ENCODE measurements around the genes ZNRF3 and EMID1.

DNA sequence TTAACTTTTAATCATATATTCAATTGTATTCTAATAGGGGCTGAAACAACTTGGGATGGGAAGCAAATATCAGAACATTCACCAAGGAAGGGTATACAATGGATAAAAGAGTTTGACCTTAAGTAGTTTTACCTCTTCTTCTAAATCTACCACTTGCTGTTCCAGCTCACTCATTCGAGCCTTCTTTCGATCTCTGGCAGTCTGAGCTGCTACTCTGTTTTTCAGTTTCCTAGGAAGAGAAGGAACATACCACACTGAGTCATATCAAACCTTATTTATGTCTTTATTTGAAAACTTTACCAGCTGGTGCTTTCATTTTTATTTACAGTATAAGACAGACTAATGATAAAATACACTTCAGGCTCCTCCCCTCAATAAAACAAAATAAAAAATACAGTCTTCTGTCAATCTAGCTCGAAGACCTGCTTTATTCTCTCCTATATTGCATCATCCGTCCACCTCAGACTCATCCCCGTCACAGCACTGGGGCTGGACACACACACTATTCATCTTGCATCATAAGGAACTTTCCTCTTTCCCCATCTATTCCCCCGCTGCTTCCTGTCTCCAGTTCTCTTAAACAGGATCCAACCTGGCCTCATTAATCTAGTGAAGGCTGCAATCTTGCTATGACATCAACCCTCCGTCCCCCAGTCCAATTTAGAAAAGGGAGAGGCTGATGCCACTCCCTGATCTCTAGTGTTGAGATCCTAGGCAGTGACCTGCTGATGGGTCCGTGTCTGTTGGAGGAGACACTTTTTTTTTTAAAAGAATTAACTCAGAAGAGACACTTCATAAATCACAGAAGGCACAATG, 26.6 kb downstream of the CCDC117 start:
- RAMPAGE, total RNA: no peak

- RAMPAGE, total RNA: no peak
These were observed at the start of gene ZNRF3 for GRCh38 chr22:28883403-28884275. Gene ZNRF3 (plus strand): TSS chr22:28883572.

DNA sequence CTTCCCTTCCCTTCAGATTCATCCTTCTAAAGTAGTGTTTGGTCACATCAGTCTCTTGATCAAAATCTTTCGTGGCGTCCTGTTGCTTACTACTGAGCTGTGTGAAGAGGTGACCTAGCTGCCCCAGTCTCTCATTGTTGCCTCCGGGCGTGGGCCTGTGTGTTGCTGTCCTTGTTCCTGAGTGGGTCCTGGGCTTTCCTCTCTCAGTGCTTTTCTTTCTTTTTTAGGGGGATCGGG, 13.6 kb downstream of the ZNRF3 start:
- RAMPAGE, total RNA: no peak

DNA sequence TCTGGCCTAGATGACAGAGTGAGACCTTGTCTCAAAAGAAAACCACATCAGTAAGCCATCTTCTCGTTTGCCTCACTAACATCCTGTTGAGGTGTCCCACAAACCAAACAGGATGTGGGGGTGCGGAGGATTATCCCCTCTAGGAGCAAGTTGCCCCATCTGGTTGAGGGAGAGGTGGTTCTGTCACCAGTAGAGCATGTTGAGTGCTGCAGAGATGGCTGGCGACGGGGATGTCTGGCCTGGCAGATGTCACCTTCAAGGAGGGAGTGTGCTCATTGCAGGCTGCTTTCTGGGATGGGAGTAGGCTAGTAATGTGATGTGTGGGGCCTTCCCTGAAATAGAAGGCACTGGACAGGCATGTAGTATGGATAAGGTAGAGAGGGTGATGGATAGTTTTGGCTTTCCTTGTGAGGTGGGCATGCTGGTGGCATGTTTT, 72.5 kb downstream of the ZNRF3 start:
- RAMPAGE, total RNA: no peak

DNA sequence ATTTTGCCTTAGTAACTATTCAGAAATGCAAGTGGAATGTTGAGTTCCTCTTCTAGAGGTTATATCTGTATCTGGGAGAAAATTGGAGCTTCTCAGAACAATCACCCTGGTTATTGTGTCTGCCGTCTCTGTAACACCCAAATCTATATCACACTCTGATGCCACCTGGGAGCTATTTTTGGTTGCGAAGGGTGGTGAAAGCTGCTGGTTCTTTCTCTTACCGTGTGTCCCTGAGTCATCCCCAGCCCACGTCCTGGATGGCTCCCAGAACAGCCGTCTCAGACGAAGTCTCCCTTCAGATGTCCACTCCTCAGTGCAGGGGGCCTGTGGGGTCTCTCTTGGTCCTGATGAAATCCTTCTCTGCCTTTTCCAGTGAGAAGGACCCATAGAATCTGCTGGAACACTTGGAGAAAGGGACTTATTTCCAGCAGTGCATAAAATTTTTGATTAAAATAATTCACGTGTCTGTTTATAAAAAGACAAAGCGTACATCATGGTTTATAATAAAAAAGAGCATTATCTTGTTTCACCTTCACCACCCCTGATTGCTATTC, 83.4 kb downstream of the C22orf31 start:
- RAMPAGE, total RNA: no peak

DNA sequence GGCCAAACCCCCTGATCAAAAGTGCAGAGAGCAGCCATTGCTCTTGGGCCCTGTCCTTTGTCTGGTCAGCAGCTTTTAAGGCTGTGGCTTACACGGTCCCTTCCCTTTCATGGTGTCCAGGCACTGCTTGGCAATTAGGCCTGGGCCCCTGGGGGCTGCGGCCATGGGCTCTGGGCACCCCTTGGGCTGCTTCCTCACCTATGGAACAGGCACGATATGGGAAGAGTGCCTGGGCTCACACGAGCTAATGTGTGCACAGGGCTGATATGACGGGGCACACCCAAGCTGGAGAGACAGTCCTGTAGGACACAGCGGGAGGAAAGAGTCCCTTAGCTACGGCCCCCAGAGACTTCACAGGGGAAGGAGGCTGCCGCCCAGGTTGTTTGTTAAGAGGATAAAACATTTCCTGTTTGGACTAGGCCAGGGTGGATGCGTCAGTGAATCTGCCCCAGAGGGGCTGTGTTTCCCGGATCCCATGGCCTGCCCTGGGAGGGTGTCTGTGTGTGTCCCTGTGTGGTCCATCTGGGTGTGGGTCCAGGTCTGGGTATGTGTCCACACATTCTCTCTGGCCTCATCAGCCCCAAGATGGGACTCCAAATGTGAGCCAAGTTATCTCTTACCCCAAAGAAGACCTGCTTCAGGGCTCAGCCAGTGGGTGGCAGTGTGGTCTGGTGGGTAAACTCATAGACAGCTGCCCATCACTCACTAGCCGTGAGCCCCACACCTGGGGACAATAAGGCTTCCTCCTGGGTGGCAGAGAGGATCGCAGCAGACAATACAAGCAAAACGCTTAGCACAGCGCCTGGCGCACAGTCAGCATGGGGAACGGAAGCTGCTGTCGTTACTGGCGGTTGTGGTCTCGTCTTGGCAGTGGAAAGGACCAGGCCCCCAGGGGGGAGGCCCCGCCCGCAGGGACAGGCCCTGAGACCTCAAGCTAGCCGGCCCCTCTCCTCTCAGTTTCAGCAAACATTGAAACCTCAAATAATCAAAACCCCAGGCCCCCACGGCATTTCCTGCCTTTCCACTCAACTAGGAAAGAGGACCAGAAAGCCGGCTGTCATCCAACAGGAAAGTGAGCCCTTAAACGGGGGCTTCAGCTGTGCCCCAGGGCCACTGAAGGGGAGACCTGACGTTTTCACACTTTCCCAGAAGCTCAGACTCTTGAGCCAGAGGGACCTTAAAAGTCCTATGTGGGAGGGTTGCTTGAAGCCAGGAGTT, 3.2 kb upstream of the EMID1 start:
- RAMPAGE, total RNA: no peak

GRCh38 chr22:29205618-29206572, at the start of gene EMID1:
Gene EMID1 (plus strand): TSS chr22:29205896.
- RAMPAGE, total RNA: no peak

- RAMPAGE, total RNA: no peak
These were observed 16.1 kb downstream of the ZMAT5 start for GRCh38 chr22:29750702-29751040.

DNA sequence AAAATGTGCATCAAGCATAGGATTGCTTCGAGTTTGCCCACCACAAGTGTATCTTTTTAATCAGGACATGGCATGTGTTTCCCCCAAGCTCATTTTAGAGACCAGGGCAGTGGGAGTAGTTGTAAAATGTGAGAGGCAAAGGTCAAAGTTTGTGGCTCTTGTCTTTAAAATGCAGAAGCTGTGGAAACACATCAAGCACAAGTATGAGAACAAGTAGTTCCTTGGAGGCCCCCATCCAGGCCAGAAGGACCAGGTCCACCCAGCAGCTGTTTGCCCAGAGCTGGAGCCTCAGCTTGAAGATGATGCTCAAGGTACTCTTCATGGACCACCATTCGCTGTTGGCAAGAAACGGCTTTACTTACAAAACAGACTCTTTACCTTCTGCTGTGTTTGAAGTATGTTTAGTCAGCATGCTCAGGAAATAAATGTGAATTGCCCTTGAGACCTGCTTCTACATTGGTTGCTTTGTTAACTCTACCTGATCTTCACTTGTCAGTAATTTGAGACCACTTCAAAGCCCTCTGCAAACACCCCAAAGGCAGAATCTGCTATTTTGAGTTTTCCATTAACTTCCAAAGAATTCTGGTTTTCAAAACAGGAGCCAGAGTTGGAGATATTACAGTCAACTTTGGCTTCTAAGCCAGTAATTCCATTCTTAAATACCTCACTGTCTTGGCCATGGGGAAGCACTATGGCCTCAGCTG, 2.5 kb downstream of the UQCR10 start:
- RAMPAGE, total RNA: no peak

GRCh38 chr22:29793286-29793885, 26.2 kb downstream of the UQCR10 start:
- RAMPAGE, total RNA: no peak

GRCh38 chr22:30038091-30038808, 42.0 kb upstream of the HORMAD2 start:
- RAMPAGE, total RNA: no peak

GRCh38 chr22:30216455-30217212, 29.9 kb downstream of the LIF start:
- RAMPAGE, total RNA: no peak

DNA sequence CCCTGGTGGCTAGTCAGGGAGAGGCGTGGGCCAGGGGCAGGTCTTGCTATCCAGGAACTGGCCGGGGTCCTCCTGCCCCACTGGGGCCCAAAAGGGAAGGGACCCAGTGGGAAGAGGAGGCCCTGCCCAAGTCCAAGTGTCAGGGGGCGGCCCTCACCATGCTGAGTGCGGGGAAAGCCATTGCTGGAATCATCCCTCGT, 2.4 kb downstream of the CASTOR1 start:
- RAMPAGE, total RNA: no peak

GRCh38 chr22:30287864-30288422, 1.4 kb downstream of the CASTOR1 start:
- RAMPAGE, total RNA: no peak

- RAMPAGE, total RNA: no peak
These were observed 17.7 kb upstream of the CASTOR1 start for GRCh38 chr22:30307104-30307320.

- RAMPAGE, total RNA: no peak
These were observed 2.4 kb downstream of the TBC1D10A start for GRCh38 chr22:30324177-30324878.

- RAMPAGE, total RNA: no peak
These were observed 4.2 kb upstream of the RNF215 start for GRCh38 chr22:30391147-30392169.

DNA sequence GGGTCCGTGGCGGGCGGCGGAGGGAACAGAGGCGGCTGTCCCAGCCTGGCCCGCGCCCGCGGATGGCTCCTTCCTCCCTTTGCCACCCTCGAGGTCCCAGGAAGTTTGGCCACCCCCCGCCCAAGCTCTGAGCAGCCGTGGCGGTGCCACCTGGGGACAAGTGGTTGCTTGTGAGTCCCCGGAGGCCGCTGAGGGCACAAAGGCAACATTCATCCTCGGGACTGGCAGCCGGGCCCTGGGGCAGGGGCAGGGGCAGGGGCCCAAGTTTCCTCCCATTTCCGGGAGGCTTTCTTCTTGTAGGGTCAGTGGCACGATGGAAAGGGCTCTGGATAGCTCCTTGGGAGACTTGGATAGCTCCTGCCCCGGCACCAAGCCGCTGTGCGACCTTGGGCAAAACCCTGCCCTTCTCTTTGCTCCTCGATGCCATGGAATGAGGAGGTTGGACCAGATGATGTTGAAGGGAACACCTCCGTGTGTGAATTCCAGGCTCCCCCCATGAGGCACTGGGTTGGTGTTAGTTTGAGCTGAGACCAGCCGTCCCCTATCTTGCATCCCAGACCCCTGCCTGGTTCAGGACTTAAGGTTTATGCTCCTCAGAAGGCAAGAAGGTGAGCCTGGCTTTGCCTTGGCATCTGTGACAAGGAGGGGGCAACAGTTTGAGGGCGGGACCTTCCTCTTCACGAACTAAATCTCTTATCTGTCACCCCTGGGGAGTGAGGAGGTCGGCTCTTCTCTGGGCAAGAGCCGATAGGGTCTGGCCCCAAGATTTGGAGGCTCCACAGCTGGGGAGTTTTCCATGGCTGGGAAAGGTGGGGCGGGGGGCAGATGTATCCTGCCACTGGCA, 667 bp downstream of the SEC14L2 start:
- RAMPAGE, total RNA: no peak

DNA sequence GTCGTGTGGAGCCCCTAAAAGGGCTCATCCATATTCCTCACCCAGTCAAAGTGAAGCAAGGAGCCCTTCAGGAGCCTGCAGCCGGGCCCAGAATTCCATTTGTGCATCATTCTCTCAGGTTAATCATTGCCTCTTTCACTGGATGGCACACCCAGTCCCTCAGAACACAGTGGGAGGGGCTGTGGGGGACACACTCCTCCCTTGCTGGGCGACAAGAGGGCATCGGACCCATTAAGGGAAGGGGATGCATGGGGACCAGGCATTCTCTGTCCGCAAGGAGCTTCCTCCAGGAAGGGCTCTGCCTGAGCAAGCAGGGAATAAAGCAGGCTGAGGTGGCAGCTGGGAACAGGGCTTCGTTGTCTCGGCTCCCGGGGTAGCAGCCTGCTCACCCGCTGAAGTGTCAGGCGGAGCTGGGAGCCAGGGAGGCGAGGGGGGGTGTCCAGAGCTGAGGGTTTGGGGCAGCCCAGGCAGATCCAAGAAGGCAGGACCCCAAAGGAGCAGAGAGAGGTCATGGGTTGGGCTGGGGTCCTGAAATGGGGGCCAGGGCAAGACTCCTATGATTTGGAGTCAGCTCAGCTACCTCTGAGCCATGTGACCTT, 1.6 kb downstream of the GAL3ST1 start:
- RAMPAGE, total RNA: no peak

DNA sequence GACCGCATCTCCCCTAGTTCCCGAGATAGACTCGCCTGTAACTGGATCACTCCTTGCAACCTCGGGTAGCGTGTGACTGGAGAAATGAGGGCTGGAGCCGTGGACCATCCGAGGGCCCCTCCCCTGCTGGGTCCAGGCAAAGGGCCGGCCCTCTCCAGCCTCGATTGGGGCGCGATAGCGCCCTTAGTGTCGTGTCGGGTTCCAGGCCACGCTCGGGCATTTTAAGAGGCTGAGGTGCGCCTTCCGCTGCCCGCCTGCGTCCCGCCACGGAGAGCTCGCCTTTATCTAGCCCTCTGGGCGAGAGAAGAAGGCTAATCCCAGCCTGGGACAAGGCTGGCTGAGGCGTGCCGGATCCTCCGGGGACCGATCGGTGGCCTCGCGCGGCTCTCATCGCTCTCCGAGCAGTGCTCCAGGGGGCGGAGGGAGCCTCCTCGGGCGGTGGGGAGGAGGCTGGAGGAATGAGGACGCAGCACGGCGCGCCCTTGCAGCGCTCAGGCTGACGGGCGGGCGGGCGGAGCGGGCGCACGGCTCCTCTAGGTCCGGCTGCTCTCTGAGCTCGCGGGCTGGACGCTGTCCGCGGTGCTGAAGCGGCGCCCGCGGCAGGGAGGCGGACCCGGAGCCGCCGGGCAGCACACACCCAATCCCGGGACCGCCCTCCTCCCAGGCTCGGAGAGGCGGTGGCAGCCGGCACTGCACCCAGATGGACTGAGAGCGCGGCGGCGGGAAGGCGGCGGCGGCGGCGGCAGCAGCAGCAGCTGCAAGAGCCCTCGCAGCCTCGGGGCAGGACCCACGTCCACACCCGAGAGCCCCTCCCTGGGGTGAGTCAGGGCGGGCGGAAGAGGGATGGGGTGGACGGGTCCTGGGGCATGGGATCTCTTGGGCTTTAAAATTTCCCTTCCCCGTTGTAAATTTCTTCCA, 107.9 kb downstream of the OSBP2 start:
- RAMPAGE, total RNA: no peak